ENCODE measurements around the genes TNP2, PRM2 and PRM1.

DNA sequence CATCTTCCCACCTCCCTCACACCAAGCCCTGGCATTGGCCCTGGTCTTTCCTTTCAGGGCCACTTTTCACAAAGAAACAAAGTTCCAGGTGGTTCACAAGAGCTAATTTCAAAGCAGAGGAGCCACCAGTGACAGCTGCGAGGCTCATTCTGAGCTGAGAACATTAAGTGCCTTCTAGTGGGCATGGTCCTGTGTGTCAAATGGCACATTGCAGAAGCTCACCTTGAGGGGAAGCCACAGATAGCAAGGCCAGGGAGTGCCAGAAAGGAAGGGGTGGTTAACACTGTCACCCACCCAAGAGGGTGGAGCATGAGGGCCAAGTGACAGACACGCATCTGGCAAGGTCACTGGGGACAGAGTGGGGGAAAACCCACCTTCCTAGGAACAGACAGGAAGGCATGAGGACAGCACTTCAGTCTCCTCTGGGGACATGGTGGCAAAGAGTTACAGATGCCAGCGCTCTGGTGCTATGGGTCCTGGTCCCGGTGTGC lies 22.1 kb downstream of the NUBP1 start:
- PRO-cap, 2 experiments, result no peak in any of the 2 experiments

GRCh38 chr16:10774825-10775642 lies 31.4 kb downstream of the NUBP1 start:
- PRO-cap, 2 experiments, result no peak in any of the 2 experiments

GRCh38 chr16:10868381-10868928 lies 8.5 kb upstream of the CIITA start:
- PRO-cap, 2 experiments, result peak in 2 of 2 experiments; most common plus-strand start chr16:10868846 (in 1); most common minus-strand start chr16:10868678 (in 1)

DNA sequence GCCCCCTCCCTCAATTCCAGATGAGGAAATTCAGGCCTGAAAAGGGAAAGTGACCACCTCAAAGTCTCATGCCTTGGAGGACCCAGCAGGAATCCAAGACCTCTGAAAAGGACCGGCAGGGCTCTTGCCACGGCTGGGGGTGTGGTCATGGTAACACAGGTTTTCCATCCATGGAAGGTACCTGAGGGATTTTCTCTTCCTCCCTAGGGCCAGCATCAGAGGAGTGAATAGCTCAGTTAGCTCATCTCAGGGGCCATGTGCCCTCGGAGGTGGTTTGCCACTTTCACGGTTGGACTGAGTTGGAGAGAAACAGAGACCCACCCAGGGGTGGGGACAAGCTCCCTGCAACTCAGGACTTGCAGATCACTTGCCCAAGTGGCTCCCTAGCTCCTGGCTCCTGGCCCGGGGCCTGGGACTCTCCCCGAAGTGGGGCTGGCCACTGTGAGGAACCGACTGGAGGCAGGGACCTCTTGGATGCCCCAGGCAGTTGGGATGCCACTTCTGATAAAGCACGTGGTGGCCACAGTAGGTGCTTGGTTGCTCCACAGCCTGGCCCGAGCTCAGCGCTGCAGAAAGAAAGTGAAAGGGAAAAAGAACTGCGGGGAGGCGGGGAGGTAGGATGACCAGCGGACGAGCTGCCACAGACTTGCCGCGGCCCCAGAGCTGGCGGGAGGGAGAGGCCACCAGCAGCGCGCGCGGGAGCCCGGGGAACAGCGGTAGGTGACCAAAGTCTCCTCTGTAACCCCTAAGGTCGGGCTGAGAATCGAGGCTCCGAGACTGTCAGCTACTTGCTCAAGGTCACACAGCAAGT lies 1.5 kb downstream of the CIITA start:
- PRO-cap, 2 experiments, result peak in 2 of 2 experiments; most common plus-strand start position 660 of the sequence (in 2); most common minus-strand start position 578 of the sequence (in 1)

- PRO-cap, 2 experiments, result peak in 1 of 2 experiments; most common minus-strand start chr16:10880688 (in 1)
These were observed 3.6 kb downstream of the CIITA start for GRCh38 chr16:10880534-10881157.

DNA sequence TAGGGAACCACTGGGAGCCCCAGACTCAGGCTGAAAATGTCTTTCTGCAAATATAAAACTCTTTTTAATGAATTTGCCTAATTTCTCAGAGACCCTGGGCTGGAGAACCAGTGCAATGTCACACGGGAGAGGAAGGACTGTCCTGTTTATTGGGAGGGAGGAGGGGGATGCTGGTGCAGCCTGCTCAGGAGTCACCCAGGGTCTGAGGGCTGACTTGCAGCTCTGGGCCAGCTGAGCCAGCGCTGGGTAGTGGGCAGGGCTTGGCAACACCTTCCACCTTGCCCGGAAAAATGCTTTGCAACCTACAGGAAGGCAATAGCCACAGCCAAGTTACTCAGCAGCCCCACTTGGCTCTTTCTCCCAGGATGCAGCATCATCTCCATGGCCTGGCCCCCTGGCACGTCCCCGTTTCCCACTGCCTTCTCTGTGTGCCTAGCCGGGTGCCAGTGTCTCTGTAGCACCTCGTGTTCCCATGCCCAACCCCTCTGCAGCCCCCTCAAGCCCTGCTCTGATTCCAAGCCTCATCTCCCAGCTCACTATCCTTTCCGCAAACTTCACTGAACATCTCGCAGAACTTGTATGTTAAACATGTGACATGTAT lies 12.5 kb downstream of the DEXI start:
- PRO-cap, 2 experiments, result peak in 1 of 2 experiments; most common plus-strand start position 322 of the sequence (in 1); most common minus-strand start position 204 of the sequence (in 1)

DNA sequence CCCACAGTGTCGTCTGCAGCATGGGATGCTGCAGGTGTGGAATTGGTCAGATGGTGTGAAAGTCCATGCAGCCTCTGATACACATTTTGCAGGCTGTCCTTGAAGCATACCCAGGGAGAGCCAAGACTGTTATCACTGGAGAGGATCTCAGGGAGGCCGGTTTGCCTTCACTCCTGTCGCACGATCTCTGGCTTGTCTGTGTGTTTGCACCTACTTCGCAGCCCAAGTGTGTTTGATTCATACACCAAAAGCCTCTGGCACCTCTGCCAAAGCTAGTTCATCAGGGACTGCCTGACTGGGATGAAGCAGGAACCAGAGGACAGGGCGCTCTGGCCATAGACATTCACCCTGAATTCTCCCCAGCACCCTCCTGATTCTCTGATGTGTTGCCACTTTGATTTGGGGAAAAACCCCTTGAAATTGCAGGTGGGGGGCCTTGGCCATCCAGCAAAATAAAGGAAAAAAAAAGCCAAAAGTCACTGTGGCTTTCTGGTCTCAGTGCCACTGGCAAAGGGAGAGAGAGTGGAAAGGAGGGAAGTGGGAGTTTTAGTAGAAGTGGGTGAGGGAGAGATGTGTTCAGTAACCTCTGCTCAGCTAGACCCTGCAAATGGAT lies 93.0 kb downstream of the SOCS1 start:
- PRO-cap, 2 experiments, result peak in 1 of 2 experiments; most common plus-strand start position 275 of the sequence (in 1); most common minus-strand start position 189 of the sequence (in 1)

DNA sequence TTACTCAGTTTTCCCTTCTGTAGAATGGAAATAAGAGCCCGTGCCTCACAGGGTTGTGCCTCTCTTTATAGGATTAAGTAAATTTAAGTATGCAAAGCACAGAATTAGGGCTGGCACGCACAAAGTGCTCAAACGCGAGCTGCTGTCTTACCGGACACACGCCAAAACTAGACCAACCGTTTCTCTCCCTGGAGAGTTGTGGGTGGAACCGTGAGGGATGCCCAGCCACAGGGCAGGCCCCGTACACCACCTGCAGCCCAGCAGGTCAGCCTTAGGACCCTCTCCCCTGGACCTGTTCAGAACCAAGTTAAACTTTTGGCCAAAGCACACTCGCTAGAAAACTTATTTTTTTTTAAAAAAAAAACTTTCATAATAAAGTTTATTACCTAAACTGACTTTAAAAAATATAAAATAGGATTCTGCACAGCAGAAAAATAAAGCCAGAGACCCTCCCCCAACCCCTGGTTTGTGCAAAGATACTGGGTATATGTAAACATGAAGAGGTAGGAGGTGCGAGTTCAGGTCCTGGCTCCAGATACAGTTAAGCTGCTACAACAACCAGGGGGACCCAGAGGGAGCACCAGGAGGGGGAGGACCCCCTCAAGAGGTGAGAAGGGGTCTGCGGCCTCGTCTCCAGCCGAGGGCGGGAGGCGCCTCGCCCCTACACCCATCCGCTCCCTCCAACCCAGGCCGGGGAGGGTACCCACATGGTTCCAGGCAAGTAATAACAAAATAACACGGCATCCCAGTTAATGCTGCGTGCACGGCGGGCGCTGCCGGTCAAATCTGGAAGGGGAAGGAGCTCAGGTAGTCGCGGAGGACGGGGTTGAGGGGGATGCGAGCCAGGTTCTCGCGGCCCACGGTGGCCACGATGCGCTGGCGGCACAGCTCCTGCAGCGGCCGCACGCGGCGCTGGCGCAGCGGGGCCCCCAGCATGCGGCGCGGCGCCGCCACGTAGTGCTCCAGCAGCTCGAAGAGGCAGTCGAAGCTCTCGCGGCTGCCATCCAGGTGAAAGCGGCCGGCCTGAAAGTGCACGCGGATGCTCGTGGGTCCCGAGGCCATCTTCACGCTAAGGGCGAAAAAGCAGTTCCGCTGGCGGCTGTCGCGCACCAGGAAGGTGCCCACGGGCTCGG lies 1.6 kb downstream of the SOCS1 start:
- PRO-cap, 2 experiments, result no peak in any of the 2 experiments

- PRO-cap, 2 experiments, result no peak in any of the 2 experiments
These were observed at the start of gene TNP2 for GRCh38 chr16:11269044-11269490. TNP2 (minus strand) TSS chr16:11269325.

GRCh38 chr16:11276040-11276818 lies at the start of gene PRM2:
PRM2 (minus strand) TSS chr16:11276480.
- PRO-cap, 2 experiments, result no peak in any of the 2 experiments

GRCh38 chr16:11281045-11281769 lies at the start of gene PRM1:
PRM1 (minus strand) TSS chr16:11281330.
- PRO-cap, 2 experiments, result no peak in any of the 2 experiments

DNA sequence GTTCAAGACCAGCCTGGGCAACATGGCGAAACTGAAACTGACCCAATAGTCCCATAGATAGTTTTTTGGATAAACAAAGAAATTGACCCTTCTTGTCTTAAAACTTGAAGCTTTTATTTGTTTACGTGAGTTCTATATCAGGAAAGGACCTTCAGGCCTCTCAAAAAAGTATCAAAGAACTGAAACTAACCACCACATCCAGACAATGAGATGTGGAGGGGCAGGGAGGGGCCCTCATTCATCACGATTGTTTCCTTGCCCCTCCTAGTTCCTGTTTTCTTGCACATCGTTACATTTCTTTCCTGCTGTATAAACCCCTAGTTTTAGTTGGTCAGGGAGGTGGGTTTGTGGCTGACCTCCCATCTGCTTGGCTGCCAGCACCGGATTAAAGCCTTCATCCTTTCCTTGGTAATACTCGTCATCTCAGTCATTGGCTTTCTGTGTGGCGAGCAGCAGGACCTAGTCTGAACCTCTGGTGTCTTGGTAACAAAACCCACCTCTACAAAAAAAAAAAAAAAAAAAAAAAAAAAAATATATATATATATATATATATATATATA lies 30.1 kb upstream of the PRM1 start:
- PRO-cap, 2 experiments, result no peak in any of the 2 experiments

DNA sequence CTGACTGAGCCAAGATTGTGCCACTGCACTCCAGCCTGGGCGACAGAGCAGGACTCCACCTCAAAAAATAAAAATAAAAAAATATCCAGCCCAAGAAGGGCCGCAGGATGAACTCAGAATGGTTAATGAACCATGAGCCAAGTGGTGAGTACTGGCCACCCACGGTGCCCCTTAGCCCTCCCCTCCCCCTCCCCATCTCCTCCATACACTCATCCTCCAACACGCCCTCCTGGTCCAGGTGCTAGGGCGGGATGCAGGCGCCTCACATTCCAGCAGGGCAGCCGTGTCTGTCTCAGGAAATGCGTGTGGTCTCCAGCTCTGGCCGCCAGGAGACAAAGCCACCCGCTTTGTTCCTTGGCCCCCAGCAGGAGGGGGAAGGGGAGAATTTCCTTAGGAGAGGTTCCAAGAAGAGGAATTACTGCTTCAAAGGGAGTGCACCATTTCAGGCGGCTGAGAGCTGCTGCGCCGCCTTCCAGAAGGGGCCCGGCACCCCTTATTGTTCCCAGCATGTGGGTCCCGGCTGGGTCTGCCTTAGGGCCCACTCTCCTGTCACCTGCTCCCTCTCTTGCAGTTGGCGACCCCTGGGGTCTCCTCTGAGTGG lies 29.8 kb upstream of the RMI2 start:
- PRO-cap, 2 experiments, result no peak in any of the 2 experiments

- PRO-cap, 2 experiments, result no peak in any of the 2 experiments
These were observed 19.1 kb upstream of the RMI2 start for GRCh38 chr16:11326189-11326512.

GRCh38 chr16:11364620-11364913 lies 19.3 kb downstream of the RMI2 start:
- PRO-cap, 2 experiments, result no peak in any of the 2 experiments

DNA sequence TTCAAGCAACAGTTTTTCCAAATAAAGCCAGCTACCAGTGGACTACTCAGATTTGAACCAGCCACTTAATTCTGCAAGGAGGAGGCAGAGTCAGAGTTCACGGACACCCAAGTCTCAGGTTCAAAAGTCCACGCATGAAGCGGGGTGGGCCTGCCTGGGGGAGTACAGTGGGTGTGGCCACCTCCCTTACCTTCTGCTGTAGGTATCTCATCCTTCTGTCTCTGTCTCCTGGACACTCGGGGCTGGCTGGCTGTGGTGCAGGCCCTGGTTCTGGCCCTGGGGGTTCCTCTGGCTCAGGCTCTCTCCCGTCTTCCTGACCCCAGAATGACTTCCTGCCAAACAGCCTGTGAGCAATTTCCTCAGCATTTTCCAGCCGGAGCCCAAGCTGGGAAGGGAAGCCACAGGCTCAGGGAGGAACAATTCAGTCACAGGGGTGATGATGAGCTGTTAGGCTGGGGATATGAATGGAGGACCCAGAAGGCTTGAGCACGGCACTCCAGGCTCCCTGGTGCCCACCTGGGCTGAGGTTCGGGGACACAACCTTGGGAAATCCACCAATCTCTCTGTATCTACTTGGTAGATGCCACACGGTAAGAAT lies 42.3 kb downstream of the ENSG00000188897 start:
- PRO-cap, 2 experiments, result no peak in any of the 2 experiments

- PRO-cap, 2 experiments, result no peak in any of the 2 experiments
These were observed 28.8 kb upstream of the ENSG00000188897 start for GRCh38 chr16:11555806-11556270.

DNA sequence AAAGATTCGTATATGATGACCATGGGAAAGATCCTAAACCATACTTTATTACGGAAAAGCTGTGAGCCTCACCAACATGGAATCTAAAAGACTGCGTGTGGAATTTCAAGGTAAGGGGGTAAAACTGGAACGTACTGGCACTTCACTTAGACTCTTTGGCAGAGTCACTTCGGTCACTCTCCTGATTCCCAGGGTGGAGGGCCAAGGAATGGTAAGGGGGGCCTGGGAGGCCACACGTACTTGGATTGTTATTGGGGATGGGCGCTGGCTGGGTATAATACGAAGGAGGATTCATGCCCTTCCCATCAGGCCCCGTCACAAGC lies 29.2 kb upstream of the ENSG00000188897 start:
- PRO-cap, 2 experiments, result no peak in any of the 2 experiments

DNA sequence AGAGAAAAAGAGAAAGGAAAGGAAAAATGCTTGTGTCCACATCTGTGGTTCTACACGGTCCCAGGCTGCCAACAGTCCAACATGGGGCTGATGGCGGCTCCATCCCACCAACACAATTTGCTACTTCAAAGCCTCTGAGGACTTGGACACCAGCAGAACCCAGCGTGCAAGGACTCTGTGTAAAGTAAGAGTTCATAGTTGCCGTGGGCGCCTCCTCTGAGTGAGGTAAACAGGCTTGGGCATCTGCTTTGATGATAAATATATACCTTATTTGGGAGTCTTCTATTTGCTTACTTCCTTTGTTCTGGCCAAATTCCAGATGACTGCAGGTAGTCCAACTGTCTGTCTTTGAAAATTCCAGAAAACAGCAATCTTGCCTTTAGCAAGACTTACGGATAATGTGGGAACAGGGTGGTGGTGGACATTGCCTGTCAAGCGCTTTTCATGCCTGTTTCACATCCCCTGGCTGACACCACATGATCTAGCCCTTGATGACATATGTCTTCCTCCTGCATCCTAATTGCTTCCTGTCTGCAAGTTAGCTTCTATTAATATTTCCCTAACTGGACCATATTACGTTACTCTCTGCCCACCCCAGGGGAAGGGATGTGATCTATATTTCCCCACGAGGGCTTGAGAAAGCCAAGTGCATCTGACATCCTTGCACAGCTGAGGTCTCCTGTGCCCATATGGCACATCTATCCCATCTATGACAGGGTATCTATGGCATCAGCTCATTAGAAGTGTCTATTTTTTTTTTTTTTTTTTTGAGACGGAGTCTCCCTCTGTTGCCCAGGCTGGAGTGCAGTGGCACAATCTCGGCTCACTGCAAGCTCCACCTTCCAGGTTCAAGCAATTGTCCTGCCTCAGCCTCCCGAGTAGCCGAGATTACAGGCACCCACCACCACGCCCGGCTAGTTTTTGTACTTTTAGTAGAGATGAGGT lies 9.9 kb downstream of the LITAF start:
- PRO-cap, 2 experiments, result no peak in any of the 2 experiments

- PRO-cap, 2 experiments, result no peak in any of the 2 experiments
These were observed 9.5 kb downstream of the SNN start for GRCh38 chr16:11677464-11678430.